Measurements from ENCODE around the genes GPRC5C and CD300LF.

DNA sequence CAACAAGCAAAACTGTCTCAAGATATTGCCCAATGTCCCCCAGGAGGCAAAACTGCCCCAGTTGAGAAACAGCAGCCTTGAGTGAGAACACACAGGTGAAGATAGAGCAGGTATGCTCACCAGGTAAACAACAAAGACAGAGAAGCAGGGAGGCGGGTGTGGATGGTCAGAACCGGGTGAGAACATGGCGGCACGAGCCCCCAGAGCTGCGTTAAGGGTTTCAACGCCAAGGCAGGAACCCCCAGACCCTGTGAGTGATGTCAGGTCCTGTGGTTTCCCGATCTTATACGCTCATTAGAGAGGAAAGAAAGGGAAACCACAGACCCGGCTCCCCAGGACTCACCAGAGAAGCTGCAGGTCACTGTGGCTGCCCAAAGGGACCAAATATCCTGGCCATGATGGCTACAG is 21.2 kb downstream of the CDC42EP4 start:
- PRO-cap, result no peak

DNA sequence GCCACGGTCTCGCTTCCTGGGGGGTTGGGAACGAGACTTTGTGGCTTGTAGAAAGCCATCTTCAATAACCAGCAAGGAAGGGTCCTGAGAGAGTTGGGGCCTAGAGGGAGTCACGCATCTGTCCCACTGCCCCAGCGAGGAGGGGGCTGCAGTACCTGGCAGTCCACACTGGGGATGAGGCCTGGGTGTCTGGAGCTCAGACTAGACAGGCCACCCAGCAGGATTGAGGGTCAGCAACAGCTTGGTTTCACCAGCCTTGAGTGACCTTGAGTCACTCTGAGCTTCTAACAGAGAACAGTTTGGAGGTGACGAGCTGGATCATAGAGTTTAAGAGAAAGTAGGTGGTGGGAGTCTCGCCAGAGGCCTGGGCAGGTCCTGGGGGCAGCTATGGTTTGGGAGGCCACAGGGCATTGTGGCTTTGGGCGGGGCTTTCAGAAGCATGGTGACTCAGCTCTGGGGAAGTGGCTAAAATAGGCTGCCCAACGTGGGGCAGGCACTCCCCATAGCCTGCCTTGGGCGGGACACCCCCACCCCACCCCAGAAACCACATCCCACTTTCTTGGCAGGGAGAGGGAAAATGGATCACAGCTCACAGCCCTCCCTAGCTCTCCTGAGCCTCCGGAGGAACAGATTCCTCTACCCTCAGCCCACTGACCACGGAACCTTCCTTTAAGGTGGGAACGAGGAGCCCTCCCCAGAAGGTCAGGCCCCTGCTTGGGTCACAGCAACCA is 20.5 kb downstream of the CDC42EP4 start:
- PRO-cap, result no peak

DNA sequence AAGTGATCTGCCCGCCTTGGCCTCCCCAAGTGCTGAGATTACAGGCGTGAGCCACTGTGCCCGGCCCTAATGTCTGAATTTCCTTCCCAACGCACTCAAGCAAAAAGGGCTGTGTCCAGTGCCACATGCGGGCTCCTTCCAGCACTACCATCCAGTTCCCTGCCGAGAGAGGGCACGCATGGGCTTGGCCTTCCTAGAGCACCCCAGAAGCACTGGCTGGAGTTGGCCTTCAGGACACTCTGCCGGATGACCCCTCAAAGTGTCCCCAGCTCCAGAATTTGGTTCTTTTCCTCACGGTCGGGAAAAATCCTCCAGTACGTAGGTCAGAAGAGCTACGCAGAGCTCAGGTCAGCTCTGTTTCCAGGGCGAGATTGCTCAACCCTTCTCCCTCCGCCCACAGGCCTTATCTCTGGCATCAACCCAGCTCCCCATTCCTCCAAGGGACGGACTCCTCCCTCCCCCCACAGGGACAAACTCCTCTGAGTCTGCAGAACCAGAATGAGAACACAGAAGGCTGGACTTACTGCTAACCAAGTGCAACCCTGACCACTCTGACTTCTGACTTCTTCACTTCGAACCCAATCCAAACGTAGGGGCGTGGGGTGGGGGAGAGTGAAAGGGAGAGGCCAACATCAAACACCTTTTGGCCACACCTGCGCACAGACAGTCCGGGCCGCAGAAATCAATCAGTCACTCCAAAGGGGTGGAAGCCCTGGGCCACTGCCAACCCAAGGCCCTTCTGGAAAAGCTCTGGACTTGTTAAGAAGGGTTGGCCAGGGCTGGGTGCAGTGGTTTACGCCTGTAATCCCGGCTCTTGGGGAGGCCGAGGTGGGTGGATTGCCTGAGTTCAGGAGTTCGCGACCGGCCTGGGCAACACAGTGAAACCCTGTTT is 3.6 kb downstream of the CDC42EP4 start:
- PRO-cap, result bidirectional peak, plus-strand start at position 501 of the sequence, minus-strand start at position 373 of the sequence

- PRO-cap, result no peak
Observed at GRCh38 chr17:73340082-73340733, 28.4 kb upstream of the CDC42EP4 start.

DNA sequence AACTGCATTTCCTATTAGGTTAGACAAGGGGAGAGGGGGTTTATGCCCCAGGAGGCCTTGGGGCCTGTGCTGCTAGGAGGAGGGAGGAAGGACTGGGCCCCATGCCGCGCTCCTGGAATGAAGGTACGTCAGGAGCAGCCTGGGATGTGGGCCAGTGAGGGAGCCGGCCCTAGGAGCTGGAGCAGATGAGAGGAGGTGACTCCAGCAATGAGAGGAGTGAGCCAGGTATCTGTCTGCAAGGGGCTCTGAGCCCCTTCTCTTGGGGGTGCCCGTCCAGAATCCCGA is 46.9 kb upstream of the CDC42EP4 start:
- PRO-cap, result no peak

DNA sequence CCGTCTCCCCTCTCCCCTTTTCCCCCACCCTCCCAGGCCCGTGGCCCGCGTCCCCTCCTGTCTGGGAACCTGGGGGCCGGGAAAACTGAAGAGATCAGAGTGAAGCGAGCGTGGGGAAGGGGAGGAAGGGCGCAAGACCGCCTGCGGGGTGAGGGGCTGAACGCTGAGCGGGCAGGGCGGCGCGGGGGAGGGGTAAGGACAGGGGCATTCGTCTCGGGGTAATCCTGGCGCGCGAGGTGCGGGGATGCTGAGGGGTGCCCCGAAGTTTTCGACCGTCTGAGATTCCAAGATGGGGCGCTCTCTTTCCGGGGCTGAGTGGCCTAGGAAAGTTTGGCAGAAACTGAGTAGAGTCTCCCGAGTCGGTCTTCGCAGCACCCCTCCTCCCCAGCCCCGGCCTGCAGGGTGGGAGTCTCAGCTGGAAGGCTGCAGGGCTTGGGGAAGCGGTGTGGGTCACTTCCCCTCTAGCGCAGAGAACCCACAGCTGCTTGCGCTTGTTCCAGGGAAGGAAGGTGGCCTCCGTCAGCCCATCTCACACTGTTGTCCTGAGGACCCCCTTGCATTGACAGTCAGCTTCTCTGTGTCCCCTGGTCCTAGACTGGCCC is 574 bp downstream of the TTYH2 start:
- PRO-cap, result no peak

GRCh38 chr17:74214658-74215198 is 1.4 kb downstream of the TTYH2 start:
- PRO-cap, result bidirectional peak, plus-strand start at chr17:74214940, minus-strand start at chr17:74214819

DNA sequence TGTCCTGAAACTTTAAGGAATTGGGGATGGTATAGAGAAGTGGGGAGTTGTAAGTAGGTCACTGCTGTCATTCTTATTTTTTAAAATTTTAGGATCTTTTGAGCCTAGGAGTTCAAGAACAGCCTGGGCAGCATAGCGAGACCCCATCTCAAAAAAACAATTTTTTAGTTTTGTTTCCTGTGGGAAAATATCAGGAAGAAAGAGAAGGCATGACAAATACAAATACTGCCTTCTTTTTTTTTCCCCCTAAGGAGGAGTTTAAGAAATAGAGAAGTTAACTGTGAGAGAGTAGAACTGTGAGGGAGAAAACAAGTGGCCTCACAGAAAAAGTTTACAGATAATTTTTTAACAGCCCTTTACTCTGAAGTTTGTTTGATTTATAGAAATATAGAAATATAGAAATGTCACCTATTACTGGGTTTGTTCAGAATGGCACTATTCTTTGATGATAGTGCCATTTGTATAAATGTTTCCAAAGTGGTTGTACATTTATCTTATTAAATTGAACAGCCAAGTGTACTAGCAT is 21.1 kb downstream of the TTYH2 start:
- PRO-cap, result no peak

DNA sequence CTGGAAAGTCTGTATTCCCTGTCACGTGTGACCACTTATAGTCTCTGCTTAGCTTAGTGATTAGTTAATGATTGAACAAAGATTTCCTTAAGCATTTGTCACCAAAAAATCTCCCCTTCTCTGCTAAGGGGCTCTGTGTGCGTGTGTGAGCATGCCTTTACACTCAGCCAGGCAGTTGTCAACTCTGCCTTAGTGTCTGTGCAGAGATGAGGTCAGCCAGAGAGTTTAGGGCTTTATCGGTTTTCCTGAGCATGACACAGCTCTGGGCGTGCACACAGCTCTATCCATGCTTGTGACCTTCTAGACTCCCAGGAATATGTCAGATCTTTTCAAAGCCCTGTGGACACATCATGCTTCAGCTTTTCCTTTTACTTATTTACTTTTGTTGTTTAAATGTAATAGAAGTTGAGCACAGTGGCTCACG is 21.8 kb downstream of the DNAI2 start:
- PRO-cap, result no peak

DNA sequence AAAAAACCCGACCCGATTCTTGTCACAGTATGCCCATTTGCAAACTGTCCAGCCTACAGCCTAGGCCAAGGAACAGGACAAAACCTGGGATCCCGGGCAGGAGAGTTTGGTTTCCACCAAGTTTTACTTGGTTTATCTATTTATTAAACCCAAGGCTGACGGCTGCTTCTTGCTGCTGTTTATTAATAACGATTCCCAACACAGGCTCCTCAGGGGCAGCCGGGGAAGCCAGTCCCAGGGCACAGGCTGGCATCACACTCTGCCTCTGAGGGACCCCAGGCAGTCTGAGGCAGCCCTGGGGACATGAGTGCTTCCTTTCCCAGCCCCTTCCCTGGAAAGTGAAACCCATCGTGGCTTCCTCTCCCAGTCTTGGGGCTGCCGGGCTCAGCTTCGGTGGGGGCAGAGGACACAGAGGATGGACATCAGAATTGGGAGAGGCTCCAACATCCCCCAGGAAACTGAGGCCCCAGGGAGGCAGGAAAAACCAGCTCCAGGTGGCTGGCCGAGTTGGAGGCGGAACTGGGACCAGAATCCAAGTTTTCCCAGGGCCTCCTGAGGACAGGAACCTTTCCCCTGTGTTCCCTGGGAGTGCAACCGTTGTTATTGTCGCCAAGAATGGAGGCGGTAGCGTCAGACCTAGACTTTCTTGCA is 984 bp upstream of the KIF19 start:
- PRO-cap, result unidirectional peak, plus-strand start at position 366 of the sequence

DNA sequence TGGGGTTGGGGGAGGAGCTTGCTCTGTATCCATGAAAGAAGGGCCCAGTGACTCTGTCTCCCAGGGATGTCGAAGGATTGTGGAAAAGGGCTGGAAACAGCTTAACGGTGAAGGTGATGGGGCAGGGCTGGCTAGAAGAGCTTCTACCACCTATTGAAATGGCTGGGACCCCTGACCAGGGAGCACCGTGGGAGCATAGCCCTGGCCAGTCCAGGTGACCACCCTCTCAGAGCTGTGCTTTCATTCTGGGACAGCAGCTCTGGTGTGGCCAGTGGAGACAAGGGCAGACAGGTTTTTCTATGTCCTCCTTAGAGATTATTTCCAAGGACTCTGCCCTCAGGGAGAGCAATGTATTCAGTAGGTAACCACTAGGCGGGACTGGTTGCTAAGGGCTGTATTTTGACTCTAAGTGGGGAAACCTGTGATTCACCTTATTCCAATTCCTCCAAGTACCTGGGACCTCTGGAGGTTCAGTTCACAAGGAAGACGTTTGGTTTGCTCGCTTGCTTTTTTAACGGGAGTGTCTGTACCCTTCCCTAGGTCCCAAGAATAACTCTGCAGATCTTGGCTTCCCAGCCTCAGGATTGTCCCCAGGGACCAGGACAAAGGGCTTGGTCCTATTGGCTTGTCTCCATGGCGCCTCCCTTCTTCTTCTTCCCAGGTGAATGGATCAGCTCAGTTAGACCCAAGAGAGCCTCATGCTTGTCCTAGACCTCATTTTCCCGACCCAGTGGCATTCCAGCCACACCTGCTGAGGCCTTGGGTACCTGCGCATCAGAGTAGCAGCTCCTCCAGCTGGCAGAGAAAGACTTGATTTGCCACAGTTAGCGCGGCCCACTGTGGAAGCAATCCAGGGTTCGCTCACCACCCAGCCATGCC is 13.4 kb downstream of the GPR142 start:
- PRO-cap, result no peak

DNA sequence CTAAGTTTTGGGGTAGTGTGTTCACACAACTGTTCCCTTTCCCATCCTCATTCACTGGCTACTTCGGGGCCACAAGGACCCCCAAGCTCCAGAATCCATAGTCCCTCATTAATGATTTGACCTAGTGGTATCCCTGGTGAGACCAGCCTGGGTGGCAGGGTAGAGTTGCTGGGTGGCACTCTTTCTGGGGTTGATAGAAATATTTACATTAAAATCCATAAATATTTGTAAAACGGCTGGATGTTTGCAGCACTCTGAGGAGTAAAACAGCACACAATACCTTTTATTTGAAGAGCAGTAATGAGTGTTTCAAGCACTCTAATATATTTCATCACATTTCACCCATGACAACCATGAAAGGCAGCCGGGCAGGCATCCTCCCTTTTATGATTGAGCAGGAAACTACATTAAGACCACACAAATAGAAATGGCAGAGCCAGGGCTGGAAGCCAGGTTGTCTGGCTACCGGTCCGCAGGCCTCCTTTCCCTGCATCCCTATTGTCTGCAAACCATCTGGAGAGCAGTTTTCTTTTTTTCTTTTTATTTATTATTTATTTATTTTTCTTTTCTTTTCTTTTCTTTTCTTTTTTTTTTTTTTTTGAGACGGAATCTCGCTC is 23.1 kb upstream of the GPRC5C start:
- PRO-cap, result no peak

- PRO-cap, result no peak
Observed at GRCh38 chr17:74427411-74427946, 4.4 kb upstream of the GPRC5C start.

- PRO-cap, result no peak
Observed at GRCh38 chr17:74429524-74430060, 2.3 kb upstream of the GPRC5C start.

GRCh38 chr17:74431893-74432735 is at the start of gene GPRC5C:
Gene GPRC5C (plus strand): TSS chr17:74432088.
- PRO-cap, result bidirectional peak, plus-strand start at chr17:74432144, minus-strand start at chr17:74432003

GRCh38 chr17:74444041-74444621 is 12.2 kb downstream of the GPRC5C start:
- PRO-cap, result no peak

DNA sequence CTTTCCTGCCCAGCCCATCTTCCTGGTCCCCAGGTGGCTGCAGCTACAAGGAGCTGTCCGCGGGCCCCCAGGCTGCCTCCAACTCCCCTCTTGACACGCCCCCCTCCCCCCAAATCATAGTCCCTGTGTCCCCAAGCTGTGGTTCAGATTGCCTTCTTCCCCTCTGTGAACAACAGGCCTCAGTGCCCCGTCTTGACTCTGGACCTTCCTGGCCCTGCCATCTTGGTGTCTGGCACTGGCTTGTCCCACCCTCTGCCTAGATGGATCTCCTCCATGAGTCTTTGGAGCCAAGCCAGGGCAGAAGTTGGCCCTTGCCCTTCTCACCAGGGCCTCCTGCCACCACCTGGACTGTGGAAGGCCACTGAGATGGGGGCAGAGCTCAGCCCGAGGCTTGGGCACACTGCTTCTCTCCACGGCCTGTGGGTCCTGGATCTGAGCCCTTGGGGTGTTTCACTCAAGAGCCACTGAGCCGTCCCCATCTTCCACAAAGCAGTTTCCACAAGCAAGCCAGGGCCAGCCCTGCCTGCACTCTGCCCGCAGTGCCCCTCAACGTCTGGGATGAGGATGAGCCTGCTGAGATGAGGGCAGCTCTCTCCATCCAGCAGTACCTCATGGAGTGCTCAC is 16.8 kb upstream of the CD300A start:
- PRO-cap, result no peak

- PRO-cap, result no peak
Observed at GRCh38 chr17:74567113-74567700, 21.3 kb upstream of the CD300C start.

GRCh38 chr17:74631633-74632672 is 8.4 kb upstream of the CD300E start:
- PRO-cap, result no peak

- PRO-cap, result no peak
Observed at GRCh38 chr17:74712842-74713146, at the start of gene CD300LF. Gene CD300LF (minus strand): TSS chr17:74712923.